ENCODE data around the genes LRRTM4, TCF7L1 and ELMOD3.

DNA sequence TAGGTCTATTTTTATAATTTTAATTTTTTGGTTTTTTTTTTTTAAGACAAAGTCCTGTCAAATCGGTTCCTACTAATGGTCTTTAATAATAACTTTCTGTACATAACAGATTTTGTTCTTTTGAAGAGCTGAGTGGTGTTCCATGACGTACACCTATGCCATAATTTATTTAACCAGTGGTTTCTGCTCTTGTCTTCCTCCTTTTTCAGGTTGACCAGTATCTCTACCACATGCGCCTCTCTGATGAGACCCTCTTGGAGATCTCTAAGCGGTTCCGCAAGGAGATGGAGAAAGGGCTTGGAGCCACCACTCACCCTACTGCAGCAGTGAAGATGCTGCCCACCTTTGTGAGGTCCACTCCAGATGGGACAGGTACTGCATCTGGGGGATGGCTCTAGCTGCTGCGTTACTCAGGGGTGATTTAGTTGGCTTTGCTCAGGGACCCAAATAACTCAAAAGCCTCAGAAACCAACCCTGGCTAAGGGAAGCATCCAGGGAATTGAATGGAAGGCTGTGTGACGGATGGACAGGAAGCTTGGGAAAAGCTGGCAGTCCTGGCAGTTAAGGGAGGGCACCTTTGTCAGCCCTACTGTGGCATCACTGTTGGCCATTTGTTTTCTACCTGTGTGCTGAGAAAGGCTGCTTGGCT, 20.3 kb downstream of the HK2 start:
- RRBS = no CpG with 5 or more reads among the region's 7 CpGs

DNA sequence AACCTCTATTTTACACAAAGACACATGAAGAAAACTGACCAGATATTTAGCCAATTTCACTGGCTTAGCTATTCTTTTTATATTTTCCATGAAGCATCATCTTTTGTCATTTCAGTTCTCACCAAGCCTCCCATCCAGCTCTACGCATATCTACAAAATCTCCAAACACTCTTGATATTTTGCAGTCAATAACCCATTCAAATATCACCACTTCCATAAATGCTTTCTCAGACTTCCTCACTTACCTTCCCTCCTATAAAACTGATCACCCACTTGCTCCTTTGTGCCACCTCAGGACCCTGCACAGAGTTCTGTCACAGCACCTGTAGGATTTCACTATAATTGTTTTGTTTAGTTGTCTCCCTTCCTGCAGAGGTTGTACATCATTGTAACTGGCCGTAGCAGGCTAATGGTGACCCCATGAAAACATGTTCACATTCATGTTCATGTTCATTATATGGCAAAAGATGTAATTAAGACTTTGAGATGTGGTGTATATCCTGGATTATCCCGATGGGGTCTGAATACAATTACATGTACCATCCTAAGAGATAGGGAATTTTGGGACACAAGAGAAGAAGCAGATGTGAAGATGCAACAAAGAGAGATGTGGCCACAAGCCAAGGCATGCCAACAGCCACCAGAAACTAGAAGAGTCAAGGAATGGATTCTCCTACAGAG, 13.3 kb downstream of the GCFC2 start:
- RRBS = no CpG with 5 or more reads among the region's 3 CpGs

DNA sequence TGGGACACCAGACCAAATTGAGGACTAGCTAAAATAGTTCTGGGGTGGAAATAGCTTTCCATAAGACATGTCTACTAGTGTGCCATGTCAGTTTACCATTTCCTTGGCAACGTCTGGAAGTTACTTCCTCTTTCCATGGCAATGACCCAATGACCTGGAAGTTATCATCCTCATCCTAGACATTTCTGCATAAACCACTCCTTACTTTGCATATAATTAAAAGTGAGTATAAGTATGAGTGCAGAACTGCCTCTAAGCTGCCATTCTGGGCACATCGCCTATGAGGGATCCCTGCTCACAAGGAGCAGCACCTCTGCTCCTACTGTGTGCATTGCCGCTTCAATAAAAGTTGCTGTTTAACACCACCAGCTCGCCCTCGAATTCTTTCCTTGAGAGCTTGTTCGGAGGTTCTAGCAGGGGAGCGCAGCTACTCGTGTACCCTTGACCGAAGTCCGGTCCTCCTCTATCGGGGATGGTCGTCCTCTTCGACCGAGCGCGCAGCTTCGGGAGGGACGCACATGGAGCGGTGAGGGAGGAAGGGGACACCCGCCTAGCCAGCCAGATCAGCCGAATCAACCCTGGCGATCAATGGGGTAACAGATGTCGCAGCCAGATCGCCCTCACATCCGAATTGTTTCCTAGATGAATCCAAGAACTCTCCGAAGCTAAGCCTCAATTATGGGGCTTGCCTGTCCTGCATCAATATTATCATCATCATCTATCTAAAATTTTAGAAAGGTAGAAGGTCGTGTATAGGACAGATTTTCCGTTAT, 734.3 kb upstream of the GCFC2 start:
- RRBS = no CpG with 5 or more reads among the region's 28 CpGs

GRCh38 chr2:77521986-77522527, at the start of gene LRRTM4:
LRRTM4 (minus strand) TSS chr2:77522376.
- RRBS = no CpG with 5 or more reads among the region's 3 CpGs

- RRBS = no CpG with 5 or more reads among the region's 4 CpGs
Observed at GRCh38 chr2:78621691-78621905, 403.9 kb upstream of the REG3G start.

- RRBS = no CpG with 5 or more reads among the region's 6 CpGs
Observed at GRCh38 chr2:79832265-79833072, 319.6 kb downstream of the CTNNA2 start.

DNA sequence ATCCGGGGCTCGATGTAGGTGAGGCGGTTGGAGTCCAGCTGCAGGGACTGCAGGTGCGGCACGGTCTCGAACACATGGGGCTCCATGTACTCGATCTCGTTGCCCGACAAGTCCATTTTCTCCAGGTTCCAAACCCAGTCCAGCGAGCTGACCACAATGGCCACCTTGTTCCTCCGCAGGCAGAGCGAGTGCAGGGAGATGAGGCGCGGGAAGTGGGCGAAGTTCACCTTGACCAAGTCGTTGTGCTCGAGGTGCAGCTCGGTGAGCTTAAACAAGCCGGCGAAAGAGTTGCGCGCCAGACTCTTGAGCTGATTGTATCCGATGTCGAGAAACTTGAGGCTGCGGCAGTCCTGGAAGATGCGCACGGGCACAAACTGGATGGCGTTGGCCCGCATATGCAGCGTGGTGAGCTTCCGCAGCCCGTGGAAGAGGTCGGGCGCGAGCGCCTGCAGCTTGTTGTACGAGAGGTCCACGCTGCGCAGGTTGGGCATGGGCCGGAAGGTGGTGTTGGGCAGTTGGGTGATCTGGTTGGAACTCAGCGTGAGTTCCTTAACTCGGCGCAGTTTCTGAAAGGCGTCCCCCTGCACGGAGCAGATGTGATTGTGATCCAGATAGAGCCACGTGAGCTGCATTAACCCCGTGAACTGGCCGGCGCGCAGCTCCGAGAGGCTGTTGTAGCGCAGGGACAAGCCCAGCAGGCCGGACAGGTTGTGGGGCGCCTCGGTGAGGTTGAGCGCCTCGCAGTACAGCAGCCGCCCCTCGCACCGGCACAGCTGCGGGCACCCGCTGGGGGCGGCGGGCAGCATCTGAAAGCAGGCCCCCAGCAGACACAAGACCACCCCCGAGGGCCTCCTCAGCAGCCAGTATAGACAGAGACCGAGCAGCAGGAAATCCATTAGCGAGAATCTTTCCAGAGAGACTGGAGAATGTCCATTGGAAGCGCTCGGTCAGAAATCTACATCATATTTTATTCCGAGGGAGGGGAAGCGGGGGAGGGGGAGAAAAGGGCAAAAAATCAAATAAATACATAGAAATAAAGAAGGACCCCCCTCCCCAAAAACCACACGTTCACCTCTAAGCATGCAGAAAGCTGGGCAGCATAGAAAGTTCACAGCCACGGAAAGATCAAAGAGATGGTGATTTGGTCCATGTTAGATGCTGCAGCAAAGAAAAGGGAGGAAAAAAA, 1.2 kb downstream of the LRRTM1 start:
- RRBS = 12% methylated on average over 13 of the region's 73 CpGs

- RRBS = no CpG with 5 or more reads among the region's 5 CpGs
Observed at GRCh38 chr2:82780108-82780477, 1679.0 kb downstream of the SUCLG1 start.

GRCh38 chr2:84856683-84857289, 24.1 kb downstream of the TRABD2A start:
- RRBS = no CpG with 5 or more reads among the region's 9 CpGs

- RRBS = no CpG with 5 or more reads among the region's 8 CpGs
Observed at GRCh38 chr2:84969994-84970254, 1.0 kb upstream of the KCMF1 start.

DNA sequence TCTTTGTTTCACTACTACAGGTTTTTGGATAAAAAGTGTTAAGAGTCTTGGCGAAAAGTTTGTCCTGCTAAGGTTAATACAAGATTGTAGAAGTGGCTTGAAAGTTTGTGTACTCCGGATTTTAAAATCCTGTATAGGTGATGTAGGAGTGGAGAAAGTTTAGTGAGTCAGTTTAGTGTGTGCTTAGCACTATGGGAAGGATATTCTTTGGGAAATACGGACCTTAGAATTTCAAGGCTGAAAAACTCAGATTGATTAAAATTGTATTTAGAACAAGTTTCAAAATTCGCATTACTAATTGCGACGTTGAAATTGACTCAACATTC, 1.5 kb downstream of the KCMF1 start:
- RRBS = no CpG with 5 or more reads among the region's 6 CpGs

DNA sequence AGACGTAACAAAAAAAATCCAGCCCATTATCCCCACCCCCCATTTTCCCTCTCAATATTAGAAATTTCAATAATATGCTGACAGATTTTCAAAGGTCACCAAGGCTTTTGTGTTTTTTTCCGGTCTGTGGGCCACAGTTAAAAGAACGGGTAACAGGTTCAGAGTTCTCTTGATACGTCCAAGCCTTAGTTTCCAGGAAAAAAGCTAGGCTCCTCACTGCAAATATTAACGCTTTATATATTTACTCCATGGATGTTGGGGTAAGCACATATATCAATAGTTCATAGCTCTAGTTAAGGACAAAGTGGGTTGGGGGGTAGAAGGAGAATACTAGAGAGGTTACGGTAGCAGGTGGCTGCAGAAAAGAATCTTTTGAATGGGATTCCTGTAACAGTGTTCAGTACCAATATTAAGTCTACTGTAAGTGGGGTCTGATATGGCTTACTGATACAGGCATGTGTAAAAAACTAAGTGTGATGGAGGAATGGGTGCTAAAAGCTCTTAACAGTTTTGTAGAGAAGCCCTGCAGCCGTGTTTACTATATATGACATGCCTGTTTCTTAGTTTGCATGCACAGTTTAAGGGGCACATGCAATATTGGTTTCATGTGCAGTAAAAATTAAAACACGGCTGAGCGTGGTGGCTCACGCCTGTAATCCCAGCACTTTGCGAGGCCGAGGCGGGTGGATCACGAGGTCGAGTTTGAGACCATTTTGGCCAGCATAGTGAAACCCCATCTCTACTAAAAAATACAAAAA, 76.7 kb upstream of the TCF7L1 start:
- RRBS = no CpG with 5 or more reads among the region's 15 CpGs

GRCh38 chr2:85133186-85134246, at the start of gene TCF7L1:
TCF7L1 (plus strand) TSS chr2:85133392.
- RRBS = 2% methylated on average over 64 of the region's 135 CpGs

DNA sequence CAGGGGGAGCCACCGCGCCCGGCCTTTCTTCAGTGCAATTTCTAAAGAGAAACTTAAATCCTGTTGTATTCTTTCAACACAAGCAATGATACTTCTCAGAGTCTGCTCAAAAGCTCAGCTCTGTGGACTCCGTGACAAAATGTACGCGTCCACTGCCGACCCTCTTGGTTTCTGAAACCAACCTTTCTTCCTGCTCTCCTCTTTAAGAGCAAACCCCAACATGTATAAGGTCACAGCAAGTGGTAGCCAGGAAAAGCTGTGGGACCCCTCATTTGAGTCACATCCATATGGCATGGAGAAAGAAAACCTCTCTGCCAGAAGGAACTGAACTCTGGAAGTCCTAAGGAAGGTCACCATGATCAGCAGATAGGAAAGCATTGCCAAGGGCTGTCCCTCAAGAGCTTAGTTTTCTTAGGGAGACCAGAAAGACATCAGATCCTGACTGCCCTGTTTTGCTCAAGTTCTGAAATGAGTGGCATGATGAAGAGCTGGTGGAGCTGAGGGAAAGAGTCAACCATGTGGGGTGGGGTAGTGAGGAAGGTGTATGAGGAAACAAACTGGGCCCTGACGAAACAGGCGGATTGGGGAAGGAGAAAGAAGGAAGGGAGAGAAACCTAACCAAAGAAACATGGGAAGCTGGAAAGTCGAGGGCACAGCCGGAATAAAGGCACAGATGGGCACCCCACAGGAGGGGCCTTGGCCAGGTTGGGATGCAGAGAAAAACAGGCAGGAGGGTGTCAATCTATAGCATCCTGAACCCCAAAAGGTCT, 8.2 kb downstream of the TGOLN2 start:
- RRBS = no CpG with 5 or more reads among the region's 11 CpGs

DNA sequence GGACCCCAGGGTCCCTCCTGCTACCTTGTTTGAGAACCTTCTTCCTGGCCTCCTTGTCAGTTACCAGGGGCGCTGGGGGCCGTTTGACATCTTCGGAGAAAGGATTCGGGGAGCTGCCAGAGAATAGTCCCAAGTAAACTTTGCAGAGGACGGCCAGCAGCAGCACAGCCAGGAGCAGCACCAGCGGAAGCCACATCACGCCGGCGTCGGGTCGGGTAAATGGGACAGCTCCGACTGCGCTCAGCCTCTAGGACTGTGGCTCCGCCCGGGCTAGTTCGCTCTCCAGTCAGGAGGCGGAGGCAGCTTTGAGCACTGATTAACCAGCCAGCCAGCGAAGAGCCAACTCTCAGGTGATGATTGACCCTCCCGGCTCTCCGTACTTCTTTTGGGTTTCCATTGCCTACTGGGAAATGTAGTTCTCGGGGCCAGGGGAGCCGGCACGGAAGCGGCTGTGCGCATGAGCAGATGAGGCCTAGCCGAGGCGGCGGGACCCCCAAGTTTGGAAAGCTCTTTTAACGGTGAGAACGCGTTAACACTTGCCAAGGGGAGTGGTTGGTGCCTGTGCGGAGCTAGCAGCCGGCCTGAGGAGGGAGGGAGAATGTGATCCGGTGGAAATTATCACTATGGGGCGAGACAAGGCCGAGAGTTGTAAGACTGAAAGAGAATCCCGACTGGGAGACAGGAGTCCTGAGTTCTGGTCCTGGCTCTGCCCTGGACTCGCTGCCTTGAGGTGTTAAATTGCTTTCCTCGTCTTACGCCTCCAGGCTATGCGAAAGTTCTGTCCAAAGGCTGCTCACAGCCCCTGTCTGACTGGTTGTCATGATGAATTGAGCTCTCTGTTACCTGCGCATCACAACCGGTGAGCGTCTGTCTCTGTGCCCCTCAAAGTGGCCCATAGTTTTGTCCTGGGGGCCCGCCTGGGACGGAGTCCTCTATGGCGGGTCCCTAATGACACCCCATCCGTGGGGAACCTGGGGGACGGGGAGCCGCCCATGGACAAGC, at the start of gene ELMOD3:
ELMOD3 (plus strand) TSS at position 458 of the 1,002 bp plus-strand sequence.
- RRBS = 2% methylated on average over 14 of the region's 50 CpGs

DNA sequence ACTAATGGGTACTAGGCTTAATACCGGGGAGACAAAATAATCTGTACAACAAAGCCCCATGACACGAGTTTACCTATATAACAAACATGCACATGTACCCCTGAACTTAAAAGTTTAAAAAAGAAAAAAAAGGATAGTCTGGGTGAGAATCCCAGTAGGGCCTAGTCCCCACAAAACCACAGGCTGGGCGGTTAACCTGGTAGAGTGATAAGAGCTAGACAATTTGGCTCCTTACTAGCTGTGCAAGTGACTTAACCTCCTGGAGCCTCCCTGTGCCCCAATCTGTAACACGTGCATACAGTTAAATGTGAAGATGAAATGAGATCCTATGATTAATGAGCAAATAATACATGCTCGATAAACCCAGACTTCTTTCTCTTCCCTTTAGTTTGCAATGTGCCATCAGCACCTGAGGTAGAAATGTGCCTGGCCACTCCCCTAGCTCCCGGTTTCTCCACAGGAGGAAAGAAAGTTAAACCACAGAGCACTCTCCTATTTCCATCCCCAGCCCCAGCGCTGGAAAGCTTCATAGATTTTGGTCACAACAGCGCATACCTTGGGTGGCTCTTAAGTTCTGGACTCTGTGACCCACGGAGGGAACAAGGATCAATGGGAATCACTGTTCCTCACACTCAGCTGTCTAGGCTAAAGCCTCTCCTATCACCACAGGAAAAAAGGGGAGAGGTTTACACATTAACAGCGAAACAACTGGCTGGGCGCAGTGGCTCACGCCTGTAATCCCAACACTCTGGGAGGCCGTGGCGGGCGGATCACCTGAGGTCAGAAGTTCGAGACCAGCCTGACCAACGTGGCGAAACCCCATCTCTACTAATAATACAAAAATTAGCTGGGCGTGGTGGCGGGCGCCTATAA, 2.7 kb upstream of the CAPG start:
- RRBS = no CpG with 5 or more reads among the region's 21 CpGs

DNA sequence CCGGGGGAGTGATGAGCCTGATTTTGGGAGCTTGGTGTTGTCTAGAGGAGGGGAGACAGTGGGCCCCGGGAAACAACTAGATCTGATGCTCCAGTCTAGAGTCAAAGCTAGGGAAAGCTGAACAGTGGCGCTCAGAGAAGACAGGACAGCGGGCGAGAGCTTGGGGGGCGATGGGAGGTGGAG, 18.7 kb downstream of the SH2D6 start:
- RRBS = 28% methylated on average over 2 of the region's 6 CpGs

DNA sequence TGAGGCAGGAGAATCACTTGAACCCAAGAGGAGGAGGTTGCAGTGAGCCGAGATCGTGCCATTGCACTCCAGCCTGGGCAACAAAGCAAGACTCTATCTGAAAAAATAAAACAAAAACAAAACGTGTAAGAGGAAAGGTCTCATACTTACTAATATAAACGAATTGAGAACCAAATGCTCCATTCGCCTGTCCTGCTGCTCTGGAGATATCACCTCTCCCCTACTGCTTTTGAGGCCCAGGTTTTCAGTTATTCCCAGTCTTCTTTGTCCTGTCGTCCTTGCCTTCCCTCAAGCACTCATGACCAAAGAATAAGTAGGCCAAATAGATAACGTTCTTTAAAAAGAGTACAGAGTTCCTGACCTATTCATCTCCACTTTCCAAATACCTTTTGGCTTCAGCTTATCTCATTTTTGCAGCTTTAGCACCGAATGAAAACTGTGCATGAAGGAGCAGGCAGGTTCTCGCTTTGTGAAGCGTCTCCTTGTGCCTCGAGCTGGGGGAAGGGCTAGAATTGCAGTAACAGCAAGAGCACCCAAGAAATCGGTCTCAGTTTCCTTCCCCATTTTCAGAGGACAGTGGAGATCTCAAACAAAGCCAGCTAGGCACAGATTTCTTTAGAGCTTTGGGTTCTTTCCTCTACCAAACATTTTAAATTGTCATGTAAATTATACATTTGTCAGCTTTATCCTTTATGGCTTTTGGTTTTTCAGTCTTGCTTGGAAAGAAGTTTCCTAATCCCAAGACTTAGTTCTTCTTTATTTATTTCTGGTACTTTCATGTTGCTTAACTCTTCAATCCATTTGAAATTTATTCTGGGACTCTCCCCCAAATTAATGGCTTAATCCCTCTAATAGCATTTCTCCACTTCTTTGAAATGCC, 38.8 kb upstream of the MAT2A start:
- RRBS = no CpG with 5 or more reads among the region's 12 CpGs

DNA sequence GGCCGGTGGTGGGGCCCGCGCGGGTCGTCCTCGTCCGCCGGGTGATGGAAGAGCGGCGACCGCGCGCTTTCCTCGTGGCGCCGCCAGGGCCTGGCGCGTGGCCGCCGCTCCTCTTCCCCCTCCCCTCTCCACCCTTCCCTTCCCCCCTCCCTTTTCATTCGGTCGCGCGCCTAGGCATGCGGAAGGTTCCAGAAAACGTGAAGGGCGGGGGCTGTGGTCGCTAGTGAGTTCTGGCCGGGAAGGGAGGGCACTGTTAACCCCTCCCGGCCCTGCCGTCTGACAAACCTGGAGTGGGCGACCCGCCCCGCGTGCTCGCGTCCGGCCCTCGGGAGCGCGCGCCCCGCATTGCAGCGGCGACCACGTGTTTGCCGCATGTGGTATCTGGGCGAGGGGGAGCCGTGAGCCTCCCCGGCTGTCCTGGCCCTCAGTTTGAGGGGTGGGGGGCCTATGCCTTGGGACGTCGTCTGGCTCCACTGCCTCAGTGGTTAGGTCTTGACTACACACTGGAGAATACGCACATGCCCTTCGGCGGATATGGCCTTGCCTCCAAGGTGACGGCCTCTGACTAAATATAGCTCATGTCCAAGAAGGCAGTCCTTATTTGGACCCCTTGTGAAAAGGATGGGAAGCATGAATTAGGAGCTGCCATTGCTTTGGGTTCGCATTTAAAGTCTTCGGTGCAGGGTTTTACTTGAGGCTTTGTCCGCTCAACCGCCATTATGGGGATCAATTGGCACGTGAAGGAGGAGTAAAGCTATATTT, 663 bp downstream of the MAT2A start:
- RRBS = under 1% methylated on average over 26 of the region's 61 CpGs

GRCh38 chr2:85543085-85543976, 4.4 kb downstream of the MAT2A start:
- RRBS = no CpG with 5 or more reads among the region's 7 CpGs